Ishikawa (cell line): ENCODE measurements around the genes INSL6, ERMP1 and KIAA2026.

- RRBS = no CpG with 5 or more reads among the region's 5 CpGs
These were observed 83.5 kb downstream of the INSL6 start for GRCh38 chr9:5101969-5102404.

DNA sequence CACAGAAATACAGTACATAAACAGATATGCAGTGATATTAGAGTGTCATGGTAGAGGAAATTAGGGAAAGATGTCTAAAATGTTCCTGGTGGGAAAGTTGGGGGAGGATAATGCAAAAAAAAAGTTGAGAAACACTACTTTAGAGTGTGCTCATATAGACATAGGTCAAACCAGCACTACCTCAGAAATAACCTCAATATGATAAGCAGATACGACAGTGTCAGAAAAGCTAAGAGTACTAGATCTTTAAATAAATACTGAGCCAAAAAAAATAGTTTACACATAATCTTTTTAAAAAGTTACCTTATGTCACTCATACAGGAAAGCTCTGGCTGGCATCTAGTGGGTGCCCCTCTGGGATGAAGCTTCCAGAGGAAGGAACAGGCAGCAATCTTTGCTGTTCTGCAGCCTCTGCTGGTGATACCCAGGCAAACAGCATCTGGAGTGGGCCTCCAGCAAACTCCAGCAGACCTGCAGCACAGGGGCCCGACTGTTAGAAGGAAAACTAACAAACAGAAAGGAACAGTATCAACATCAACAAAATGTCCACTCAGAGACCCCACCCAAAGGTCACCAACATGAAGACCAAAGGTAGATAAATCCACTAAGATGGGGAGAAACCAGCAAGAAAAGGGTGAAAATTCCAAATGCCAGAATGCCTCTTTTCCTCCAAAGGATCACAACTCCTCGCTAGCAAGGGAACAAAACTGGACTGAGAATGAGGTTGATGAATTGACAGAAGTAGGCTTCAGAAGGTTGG lies 52.1 kb downstream of the INSL6 start:
- RRBS = no CpG with 5 or more reads among the region's 3 CpGs

GRCh38 chr9:5185450-5185912 lies at the start of gene INSL6:
Gene INSL6, minus strand, starts transcription at chr9:5185639.
- RRBS = no CpG with 5 or more reads among the region's 33 CpGs

DNA sequence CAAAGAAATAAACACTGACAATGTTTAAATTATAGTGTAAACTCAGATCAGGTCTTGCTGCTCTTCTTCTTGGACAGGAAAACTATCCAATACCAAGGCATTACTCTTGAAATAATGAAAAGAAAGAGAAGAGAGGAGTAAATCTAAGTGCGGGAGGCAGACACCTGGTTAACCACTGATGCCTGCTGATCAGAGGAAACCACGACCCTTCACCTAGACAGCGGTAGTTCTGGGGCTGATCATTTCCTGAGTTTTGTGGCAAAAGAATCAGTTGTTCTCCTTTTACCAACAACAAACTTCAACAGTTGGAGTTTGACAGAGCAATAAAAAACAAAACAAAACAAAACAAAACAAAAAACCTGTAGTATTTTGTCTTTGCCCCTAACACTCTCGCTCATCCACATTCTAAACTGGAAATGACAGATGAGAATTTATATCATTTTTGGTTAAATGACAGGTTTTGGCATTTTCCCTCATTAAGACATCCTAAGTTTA lies 3.0 kb downstream of the RLN1 start:
- RRBS = no CpG with 5 or more reads among the region's 4 CpGs

GRCh38 chr9:5455096-5455520 lies 4.8 kb downstream of the CD274 start:
- RRBS = no CpG with 5 or more reads among the region's 2 CpGs

DNA sequence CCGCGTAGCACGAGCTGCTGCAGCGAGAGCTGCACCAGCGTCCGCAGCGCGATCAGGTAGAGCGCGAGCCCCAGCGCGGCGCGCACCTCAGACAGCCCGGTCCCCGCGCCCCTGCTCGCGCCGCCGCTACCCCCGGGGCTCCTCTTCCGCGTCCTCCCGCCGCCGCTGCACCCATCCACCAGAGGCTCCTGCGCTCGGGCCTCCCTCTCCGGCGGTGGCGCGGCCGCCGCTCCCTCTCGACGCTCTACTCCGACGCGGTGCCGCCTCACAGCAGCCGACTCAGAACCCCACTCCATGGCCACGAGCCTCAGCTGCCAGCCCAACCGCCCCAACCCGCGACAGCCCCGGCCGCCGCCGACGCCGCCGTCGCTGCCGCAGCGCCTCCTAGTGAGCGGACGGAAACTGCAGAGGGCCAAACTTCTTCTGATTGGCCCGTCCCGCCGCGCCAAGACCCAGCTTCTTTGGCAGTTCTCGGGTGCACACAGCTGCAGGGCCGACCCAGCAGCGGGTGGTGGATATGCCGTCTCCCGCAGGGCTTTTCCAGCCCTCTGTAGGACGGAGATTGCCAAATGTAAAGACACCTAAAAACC lies at the start of gene ERMP1:
Gene ERMP1 (minus strand): TSS at position 386 of the 590 bp plus-strand sequence.
- RRBS = 1% methylated on average over 20 of the region's 68 CpGs

GRCh38 chr9:5968232-5968996 lies 39.9 kb downstream of the KIAA2026 start:
- RRBS = no CpG with 5 or more reads among the region's 5 CpGs

DNA sequence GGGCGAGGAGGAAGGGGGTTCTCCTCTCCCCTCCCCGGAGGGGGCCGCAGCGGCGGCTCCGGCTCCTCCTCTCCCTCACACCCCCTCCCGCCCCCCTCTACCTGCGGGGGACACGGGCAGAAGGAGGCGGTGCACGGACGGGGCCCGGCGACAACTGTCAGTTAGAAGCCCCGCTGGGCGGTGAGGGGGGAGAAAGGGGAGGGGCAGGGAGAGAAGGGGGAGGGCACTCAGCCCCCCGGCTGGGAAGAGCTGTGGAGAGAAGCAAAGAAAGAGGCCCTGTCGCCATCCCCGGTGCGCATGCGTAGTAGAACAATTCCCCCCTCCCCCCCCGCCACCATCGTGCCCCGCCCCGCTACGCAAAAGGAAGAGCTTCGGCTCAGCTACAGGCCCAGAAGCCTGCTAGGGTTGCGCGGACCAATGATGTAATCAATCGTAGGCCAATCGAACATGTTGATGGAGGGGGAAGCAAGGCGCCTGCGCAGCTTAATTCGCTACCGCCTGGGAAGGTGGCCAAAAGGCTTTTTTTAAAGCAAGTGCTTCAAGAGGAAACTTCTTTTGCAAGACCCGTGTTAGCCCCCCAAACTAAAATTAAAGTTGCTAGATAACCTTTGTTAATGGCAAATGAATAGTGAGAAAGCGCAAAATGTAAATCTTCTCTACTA lies at the start of gene KIAA2026:
Gene KIAA2026 (minus strand): TSS at position 303 of the 662 bp plus-strand sequence.
- RRBS = 2% methylated on average over 11 of the region's 37 CpGs

DNA sequence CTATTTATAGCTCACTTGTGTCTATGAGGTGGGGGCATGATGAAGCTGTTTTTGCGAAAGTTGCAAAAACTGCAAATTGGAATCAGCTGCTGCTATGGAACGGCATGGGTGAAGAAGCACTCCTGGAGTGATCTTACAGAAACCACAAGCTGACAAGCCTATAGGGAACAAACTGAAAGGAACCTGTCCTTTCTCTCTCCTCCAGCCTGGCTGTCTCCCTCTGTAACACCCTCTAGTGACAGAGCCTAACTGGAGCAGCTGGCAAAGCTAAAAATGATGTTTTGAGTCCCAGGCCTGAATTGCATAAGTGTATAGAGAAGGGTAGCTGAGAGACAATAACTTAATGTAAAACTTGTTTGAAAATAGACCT lies 91.6 kb upstream of the RANBP6 start:
- RRBS = no CpG with 5 or more reads among the region's 2 CpGs

DNA sequence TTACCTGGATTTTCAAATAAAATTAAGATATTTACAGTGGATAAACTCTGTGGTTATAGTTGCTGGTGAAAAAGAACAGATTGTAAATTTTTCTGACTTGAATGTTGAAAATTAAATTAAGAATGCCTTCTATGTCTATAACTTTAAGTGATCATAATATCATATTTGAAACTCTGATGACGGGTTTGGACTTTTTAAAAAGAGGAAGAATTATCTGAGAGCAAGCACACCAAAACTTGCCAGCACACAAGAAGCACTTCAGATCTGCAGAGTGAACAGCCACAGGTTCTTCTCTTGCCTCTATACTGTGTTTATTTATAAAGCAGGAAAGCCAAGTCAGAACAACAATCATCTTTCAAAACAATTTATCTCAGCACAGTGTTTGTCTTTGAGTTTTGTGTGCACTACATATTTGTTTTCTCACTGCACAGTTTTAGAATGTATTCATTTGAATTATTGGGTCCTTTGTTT lies 17.8 kb upstream of the UHRF2 start:
- RRBS = no CpG with 5 or more reads among the region's 1 CpG

DNA sequence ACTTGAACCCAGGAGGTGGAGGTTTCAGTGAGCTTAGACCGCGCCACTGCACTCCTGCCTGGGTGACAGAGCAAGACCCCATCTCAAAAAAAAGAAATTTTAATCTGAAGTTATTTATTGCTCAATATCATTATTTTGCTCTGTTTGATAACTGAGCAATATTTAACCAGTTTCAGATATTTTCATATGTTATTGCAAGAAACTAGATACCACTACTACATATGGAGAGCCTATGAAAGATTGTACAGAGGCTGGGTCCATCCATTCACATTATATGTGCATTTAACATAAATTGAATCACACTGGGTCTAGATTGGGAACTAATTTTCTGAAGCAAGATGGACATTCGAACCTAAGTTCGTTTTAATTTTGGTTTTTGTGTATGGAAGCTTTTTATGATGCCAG lies 14.6 kb downstream of the UHRF2 start:
- RRBS = no CpG with 5 or more reads among the region's 4 CpGs

- RRBS = no CpG with 5 or more reads among the region's 15 CpGs
These were observed 12.9 kb downstream of the GLDC start for GRCh38 chr9:6632579-6633063.

- RRBS = 83% methylated on average over 1 of the region's 13 CpGs
These were observed 952 bp downstream of the GLDC start for GRCh38 chr9:6644540-6645013.

GRCh38 chr9:6689773-6690579 lies 44.4 kb upstream of the GLDC start:
- RRBS = no CpG with 5 or more reads among the region's 4 CpGs

DNA sequence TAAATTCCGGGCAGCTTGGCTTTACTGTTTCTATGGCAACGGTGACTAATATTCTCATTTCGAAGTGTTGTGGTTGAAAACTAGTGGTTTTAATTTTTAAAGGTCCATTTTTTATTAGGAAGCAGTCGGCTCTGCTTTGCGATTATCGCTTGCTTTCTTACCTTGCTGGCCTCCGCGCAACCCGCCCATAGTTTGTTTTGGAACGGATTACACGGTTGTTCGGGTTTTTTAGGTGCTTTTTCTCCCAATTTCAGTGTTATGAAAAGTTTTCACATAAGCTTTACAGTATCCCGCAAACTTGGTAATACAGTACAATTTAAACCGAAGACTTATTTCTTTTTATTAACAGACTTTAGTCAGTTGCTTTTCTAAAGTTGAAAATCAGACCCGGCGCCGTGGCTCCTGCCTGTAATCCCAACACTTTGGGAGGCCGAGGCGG lies 1.5 kb downstream of the KDM4C start:
- RRBS = 5% methylated on average over 1 of the region's 19 CpGs

DNA sequence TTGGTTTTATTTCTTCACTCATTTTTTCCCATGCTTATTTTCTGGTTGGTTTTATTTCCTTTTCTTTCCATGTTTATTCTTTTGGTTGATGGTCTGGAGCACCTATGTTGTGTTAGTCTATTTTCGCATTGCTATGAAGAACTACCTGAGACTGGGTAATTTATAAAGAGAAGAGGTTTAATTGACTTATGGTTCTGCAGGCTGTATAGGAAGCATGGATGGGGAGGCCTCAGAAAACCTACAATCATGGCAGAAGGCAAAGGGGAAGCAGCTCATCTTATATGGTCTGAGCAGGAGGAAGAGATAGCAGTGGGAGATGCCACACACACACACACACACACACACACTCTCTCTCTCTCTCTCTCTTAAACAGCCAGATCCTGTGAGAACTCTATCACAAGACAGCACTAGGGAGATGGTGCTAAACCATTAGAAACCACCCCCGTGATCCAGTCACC lies 364.2 kb downstream of the KDM4C start:
- RRBS = no CpG with 5 or more reads among the region's 2 CpGs

- RRBS = 93% methylated on average over 5 of the region's 15 CpGs
These were observed 390.0 kb downstream of the KDM4C start for GRCh38 chr9:7147618-7148238.

GRCh38 chr9:7316189-7316495 lies 483.4 kb downstream of the DMAC1 start:
- RRBS = no CpG with 5 or more reads among the region's 2 CpGs

GRCh38 chr9:8822144-8822554 lies 1022.6 kb upstream of the DMAC1 start:
- RRBS = no CpG with 5 or more reads among the region's 2 CpGs

- RRBS = no CpG with 5 or more reads among the region's 4 CpGs
These were observed 19.1 kb downstream of the LURAP1L start for GRCh38 chr9:12793920-12794420.